Natural killer cell (primary cell): ENCODE data around the gene LDLRAD3.

DNA sequence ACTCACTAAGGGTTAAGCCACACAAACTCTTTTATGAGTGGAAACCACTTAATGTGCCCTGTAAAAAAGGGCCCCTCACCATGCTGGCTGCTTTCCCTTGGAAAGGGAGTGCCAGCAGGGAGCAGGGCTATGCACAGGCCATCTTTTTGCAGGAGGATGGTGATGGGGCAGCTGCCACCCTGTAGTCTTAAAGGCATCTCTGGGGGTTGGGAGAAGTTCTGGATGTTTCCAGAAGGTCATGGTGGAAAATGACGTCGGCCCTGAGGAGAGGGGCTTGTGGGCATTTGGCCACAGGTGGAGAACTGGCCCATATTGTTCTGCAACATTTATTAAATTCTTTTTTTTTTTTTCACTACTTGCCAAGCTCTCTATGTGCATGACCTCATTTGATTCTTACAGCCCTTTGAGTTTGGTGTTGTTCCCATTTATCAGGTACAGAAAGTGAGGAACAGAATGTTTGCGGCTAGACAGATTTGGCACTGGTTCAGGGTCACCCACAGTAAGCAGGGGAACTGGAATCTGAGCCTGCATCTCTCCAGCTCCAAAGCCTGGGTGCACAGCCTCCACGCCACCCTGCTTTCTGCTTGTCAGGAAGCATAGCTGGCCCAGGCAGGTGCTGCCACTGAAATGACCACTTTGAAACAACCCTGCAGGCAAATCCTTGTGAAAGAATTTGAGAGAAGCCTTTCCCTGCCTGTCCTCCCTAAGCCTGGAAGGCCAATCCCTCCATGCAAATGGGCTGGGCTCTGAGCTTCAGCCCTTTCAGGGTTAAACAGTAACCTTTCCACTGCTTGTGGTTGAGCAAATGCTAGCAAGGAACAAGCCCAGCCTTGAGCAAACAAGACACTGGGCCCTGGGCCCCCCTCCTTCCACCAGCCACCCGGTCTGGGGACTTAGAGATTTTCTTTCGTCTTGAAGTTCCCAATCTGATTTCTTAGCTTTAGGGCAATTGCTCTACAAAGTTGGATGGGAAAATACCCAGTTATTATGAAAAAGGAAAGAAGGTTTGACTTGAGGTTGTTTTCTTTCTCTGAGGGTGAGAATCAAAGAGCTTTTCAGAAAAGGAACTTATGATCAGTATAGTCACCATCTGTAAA lies 19.1 kb downstream of the EHF start:
- PRO-cap = no peak

DNA sequence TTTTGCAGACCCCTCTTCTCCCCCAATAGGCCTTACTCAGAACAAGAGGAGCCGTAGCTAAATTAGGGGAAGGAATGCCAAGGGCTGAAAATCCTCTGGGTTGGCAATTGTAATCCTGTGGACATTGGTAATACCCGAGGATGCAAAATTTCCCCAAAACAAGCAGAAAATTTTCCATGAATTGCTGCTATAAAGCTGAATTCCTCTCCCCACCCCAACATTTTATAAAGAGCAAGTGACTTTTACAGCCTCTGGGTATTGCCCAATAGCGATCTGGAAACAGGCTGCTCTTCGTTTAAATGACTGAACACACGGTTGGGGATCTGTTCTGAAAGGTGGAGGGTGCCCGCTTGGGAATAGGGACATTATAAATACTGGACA lies 20.5 kb downstream of the EHF start:
- PRO-cap = no peak

DNA sequence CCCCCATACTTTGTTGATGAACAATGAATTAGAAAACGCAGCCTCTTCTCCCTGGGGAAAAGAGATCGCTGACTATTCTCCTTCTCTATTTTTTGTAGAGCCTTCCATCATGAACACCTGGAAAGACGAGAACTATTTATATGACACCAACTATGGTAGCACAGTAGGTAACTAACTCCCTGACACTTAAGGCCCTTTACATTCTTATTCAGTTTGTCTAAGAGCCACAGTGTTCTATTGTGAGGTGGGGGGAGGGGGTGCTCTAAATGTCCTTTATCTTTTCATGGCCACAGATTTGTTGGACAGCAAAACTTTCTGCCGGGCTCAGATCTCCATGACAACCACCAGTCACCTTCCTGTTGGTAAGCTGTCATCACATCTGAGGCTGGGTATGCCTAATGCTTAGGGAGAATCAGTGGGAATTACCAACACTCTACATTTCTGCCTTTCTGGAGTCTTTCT lies 30.6 kb downstream of the EHF start:
- PRO-cap = no peak

GRCh38 chr11:35142371-35143329 lies 3.7 kb downstream of the CD44 start:
- PRO-cap = unidirectional peak, minus-strand start at chr11:35142951

DNA sequence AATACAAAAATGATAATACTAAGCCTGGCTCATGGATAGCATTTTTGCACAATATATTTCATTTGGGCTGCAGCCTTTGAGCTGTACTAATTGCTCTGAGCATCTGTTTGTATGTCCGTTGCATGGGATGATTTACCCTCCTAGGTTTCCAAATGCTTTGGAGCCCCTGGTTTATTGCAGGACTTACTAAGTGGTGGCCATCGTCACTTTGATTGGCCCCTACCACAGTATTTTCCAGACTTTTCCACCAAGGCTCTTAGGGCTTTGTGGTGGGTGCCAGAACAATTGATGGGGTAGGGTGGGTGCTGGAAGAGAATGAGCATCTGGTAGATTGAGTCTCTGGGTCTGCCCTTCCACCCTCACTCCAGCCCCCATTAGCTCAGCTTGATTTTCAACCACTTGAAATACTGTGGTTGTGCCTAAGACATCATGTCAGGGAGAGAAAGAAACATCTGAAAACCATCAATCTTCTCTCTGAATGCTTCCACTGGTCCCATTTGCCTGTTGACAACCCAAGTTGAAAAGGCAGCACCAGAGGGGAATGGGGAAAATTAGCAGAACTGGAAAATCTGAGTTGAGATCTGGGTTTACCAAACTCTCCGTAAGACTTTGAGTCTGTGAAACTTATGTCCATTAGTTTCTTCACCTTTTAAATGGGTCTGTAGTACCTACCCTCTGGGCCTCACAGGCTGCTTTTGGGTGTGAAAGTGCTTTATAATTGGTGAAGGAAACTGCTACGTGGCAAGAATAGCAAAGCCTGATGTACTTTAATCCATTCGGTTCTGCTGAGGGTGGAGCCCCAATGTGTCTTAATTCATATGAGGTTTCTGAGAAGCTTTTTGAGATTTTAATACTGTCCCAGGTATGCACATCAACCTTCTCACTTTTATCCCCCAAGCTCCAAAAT lies 26.1 kb downstream of the CD44 start:
- PRO-cap = bidirectional peak, plus-strand start at position 775 of the sequence, minus-strand start at position 603 of the sequence

DNA sequence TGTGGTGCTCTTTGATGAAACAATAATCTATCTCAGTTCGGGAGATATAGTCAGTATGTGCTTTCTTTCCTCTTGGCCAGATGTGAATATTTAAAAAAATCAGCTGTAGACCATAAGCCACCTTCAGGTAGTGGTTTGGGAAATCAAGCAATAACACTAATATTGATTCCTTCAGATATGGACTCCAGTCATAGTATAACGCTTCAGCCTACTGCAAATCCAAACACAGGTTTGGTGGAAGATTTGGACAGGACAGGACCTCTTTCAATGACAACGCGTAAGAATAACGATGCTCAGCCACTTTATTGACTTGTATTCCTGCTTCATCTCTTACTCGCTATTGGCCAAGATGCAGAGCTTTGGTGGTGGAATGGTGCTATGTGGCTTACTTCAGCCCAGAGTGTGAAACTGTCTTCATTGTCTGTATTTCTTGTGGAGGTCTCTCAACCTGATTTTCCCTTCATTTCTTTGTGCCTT lies 69.0 kb downstream of the CD44 start:
- PRO-cap = no peak

GRCh38 chr11:35212429-35212755 lies 73.4 kb downstream of the CD44 start:
- PRO-cap = no peak

- PRO-cap = no peak
Observed at GRCh38 chr11:35214568-35215481, 75.9 kb downstream of the CD44 start.

- PRO-cap = no peak
Observed at GRCh38 chr11:35247936-35248415, 109.0 kb downstream of the CD44 start.

- PRO-cap = no peak
Observed at GRCh38 chr11:35260306-35261124, 121.5 kb downstream of the CD44 start.

DNA sequence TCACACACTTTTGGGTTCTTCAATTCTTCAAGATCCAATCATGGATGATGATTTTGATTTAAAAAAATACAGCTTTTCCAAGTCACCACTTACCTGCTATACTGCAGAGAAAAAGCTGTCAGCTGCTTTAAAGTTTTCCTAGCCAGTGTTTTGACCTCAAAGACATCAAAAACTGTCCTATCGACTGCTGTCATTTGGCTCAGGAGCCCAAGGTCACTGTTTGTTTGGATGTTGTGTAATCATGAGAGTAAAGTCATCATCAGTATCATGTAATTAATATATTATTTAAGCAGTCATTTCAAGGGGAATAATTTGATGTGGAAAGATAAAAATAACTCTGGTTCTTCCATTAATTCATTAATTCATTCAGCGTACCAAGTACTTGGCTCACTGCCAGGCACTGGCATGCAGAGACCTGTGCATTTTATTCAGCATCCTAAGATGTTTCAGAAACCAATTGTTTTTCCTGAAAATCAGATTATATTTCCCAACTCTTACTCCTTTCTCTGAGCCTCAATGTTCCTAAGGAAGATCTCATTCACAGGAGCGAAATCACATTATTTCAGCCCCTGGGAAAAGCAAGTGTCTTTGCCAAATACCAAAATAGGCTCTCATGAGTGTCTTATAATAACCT lies 59.9 kb downstream of the SLC1A2 start:
- PRO-cap = no peak

DNA sequence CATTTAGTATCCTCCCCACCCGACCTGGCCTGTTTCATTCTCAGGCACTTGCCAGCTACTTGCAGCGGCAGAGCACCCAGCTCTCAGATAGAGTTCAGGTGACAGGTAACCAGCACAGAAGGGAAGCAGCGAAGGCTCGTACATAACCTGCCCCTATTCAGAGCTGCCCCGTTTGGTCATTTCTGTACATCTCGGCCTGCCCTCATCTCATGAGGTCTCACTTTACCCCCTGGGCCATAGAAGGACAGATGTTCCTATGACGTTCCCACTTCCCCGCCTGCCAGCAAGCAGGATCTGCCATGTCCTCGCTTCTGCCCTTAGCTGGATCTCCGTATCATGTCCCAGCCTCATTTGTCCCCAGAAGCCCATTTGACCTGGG lies 981 bp downstream of the PAMR1 start:
- PRO-cap = no peak

- PRO-cap = no peak
Observed at GRCh38 chr11:35620001-35620688, 1.9 kb downstream of the FJX1 start.

GRCh38 chr11:35943577-35944766 lies at the start of gene LDLRAD3:
Gene LDLRAD3 (plus strand): TSS chr11:35944062.
- PRO-cap = no peak

- PRO-cap = no peak
Observed at GRCh38 chr11:36356125-36356383, 60.0 kb downstream of the PRR5L start.

DNA sequence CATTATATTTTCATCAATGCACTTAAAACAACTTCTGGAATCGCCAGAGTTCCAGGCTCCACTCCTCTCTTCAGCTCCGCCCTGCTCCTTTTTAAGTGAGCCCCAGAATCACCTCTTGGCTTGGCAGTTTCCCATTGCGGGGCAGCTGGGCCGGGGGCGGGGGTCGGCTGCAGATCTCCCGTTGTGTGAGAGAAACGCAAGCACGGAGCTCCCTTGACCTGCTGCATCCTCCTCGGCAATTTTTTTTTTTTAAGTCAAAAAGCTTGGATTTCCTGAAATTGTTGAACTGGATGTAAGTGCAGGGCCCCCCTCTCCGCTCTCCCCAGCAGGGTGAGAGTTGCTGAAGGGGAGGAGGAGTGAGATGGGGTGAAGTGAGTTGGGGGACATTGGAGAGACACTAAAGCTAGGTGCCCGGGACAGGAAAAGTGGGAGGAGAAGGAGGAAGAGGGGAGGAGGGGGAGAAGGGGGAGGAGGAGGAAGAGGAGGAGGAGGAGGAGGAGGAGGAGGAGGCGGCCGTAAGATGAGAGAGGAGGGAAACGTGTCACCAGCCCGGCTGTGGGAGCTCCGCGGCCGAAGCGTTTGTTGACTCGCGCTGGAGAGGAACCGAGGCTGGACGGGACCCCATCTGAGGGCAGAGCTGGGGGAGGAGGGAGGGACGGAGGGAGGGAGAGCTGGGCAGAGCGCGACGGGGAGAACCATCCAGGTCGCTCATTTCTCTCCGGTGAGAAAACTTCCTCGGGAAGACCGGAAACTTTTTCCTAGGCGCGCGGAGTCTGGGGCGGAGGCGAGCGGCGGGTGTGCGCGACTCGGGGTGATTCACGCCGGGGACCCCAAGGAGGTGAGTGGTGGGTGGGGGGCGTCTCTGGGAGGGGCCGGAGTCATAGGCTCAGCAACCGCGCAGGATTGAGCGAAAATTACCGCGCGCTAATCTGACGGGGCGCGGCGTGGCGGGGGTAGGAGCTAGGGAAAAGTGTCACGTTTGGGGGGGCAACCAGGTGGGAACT lies 80.1 kb downstream of the PRR5L start:
- PRO-cap = unidirectional peak, plus-strand start at position 585 of the sequence

DNA sequence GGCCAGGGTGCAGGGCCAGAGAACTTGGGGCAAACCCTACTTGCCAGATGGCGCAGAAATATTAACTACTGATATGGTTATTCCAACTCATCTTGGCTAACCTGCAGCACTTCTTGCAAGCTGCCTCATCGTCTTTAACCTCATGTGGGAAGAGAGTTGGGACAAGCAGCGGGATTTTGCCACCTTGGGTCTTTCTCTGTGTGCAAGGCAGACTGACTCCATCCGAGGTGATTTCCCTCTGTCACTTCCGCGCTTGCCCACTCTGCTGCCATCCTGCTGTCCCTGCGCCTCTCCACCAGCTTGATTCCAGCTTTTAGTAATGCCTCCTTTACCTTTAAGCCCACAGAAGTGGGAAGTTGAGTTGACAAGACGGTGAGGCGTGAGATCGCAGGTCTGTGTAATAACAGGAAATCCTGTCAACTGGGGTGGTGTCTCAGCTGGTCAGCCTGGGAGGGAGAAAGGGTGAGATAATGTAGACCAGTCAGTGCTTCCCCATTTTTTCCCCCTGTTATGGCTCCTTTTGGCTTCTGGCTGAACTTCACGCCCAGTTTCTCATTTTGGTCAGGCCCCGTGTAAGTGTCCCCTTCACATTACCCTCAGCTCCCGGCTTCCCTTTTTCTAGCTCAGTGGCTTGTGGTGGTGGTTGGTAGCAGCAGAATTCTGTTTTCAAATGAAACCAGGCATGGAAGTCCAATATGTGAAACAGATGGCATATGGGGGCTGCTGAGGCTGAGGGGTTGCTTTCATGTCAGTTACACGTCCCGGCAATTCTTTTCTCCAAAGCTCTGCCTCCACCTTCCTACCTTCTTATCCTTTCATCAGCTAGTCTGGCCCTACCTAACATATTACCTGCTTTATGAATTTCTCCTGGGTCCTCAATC lies 98.9 kb downstream of the TRAF6 start:
- PRO-cap = no peak

DNA sequence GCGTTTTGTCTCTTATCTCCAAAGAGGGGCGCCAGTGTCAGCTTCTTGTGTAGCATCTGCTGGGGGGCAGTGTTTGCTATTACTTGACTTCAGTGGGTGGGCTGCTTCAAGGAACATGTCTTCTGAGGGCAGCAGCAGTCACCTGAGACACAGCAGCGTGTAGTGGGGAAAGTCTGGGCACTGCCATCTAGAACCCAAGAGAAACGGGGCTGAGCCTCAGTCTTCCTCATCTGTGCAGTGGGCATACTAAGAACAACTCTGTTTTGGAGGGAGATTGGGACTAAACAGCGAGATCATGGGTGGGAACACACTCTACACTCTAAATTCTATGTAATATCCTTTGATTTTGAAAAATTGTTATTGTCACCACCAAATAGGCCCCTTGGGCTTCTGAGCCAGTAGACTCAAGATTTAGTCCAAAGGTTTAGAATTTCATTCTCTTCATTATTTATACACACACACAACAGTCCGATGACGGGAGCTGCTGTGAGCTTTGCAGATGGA lies 51.9 kb downstream of the TRAF6 start:
- PRO-cap = no peak

- PRO-cap = no peak
Observed at GRCh38 chr11:36463020-36463508, 47.0 kb downstream of the TRAF6 start.

- PRO-cap = no peak
Observed at GRCh38 chr11:36500161-36501100, 9.6 kb downstream of the TRAF6 start.